Cardiac fibroblast (primary cell): ENCODE results near the genes METTL21C, BIVM and ARGLU1.

DNA sequence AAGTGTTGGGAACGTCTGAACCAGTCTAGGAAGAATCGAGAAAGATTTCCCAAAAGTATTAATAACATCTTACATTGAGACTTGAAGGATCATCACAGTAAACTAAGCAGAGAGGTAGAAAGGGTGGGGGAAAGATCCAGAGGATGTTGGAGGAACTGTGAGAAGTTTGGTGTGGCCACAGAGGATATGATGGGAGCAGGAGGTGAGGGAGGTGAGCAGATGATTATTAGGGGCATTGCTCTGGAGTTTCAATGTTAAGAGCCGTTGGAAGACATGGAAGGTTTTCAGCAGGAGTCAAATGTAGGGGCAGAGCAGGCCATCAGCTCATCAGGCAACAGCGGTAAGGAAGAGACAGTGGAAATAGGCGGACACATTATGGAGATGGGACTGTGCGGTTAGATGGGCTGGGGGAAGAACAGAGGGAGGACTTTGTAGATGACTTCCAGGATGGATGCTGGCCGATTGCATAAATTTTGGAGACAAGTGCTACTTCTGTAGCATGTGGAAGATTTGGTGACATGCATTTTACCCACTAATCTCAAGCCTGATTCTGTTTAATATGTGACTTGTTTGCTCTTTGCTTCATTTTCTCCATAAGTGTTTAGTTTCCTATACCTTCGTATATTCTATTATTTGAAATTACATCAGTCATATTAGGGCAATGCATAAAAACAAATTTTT lies 24.7 kb downstream of the TPP2 start:
- RRBS = no CpG with 5 or more reads among the region's 8 CpGs

GRCh38 chr13:102694925-102695309 lies at the start of gene METTL21C:
TSS of gene METTL21C (minus strand) at chr13:102695044.
- RRBS = no CpG with 5 or more reads among the region's 7 CpGs

- RRBS = 2% methylated on average over 26 of the region's 69 CpGs
These were observed at the start of gene BIVM for GRCh38 chr13:102798851-102799581. TSS of gene BIVM (plus strand) at chr13:102799119.

- RRBS = no CpG with 5 or more reads among the region's 9 CpGs
These were observed 457.6 kb upstream of the SLC10A2 start for GRCh38 chr13:103523741-103524258.

- RRBS = no CpG with 5 or more reads among the region's 2 CpGs
These were observed 664.8 kb upstream of the SLC10A2 start for GRCh38 chr13:103731076-103731350.

DNA sequence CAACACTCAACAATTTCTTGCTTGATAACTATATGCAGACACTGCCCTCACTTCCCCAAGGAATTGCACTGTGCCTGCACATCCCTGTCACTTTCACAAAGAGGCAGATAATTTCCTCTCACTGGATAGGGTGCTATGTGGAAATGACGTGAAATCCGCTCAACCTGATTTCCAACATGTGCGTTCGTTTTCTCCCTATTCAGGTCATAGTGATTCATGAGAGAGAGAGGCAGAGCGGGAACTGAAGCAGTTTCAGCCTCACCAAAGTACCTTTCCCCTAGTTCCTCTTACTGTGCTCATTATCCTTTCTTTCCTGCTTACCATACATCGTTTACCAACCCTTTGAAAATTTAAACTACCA lies 326.5 kb upstream of the DAOA start:
- RRBS = no CpG with 5 or more reads among the region's 6 CpGs

- RRBS = no CpG with 5 or more reads among the region's 3 CpGs
These were observed 348.3 kb downstream of the DAOA start for GRCh38 chr13:105814208-105814532.

DNA sequence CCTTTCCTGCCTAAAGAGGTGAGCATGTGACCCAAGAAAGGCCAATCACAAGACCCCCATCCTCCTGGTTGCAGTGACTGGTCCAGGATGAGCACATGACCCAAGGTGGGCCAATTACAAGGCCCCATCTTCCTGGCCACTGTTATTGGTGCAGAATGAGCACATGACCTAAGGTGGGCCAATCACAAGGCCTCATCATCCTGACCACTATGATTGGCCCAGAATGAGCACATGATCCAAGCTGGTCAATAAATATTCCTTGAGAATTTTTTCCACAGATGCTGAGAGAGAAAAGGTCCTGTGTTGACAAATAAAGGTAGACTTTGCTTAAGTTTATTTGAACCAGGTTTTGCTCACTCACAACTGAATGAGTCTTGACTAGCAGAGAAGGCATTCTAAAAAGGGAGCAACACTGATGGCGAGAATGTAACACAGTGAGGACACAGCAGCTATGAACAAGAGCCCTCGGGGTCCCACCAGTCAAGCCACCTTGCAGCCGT lies 350.6 kb downstream of the EFNB2 start:
- RRBS = no CpG with 5 or more reads among the region's 3 CpGs

DNA sequence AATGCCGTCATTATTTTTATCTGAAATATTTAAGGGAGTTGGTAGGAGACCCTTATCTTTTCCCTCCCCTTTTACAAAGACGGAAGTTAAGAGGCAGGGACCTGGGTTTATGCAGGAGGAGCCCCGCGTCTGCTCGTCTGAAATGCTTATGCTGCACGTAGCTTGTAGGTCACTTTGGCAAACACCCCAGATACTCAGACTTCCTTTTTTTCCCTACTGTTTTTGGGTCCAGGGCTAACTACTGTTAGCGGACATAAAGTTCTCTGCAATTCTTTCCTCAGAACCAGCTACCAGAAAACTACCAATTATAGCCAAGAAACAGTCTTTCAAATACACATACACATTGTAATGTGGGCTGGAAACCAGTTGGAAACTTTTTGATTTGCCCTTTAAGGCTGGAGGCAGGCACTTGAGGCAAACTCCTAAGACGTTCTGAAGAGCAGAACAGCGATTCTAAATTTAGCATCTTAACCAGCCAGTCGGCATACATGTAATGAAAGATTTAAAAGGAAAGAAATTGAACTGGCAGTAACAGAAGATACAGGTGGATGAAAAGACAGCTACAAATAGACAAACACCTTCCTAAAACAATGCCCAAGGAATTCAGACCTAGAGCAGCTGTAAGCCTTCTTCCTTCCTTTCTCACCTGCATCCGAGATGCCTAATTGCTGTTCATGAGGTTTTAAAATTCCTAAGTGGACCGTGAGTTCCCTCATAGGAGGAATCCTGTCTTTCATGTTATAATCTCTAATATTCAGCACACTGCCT lies 50.6 kb downstream of the EFNB2 start:
- RRBS = no CpG with 5 or more reads among the region's 12 CpGs

- RRBS = under 1% methylated on average over 38 of the region's 49 CpGs
These were observed 605 bp downstream of the EFNB2 start for GRCh38 chr13:106534864-106535249.

DNA sequence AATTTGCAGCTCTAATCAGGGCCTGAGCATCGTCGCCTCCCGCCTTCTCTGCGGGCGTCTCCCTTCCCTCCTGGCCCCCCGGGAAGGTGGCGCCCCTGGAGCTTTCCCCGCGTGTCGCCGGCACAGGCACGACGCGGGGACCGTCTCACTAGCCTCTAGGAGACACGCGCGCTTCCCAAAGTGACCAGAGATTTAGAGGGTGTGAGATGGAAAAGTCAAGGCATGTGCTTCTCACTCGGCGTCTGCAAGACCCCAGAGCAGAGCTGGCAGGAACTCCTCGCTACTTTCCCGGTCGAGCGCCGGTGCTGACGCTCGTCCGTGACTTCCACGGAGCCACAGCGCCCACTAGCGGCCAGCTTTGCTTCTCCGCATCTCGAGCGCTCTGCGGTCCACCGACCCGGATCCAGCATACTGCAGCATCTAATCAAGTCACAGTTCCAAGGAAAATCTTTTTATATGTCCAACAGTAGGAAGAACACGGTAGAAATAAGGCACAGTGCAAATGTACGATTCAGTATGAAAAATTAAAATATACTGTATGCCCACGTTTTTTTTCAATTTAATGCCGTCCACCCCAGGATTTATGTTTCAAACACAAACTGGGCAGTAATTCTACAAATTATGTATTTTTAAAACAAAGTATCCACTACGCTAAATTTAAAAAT lies 947 bp upstream of the EFNB2 start:
- RRBS = 2% methylated on average over 20 of the region's 42 CpGs

GRCh38 chr13:106561631-106562349 lies 6.1 kb downstream of the ARGLU1 start:
- RRBS = no CpG with 5 or more reads among the region's 5 CpGs

- RRBS = 1% methylated on average over 54 of the region's 126 CpGs
These were observed at the start of gene ARGLU1 for GRCh38 chr13:106566967-106568194. TSS of gene ARGLU1 (minus strand) at chr13:106568137.

- RRBS = no CpG with 5 or more reads among the region's 10 CpGs
These were observed 16.3 kb upstream of the NALF1 start for GRCh38 chr13:107883433-107884177.

DNA sequence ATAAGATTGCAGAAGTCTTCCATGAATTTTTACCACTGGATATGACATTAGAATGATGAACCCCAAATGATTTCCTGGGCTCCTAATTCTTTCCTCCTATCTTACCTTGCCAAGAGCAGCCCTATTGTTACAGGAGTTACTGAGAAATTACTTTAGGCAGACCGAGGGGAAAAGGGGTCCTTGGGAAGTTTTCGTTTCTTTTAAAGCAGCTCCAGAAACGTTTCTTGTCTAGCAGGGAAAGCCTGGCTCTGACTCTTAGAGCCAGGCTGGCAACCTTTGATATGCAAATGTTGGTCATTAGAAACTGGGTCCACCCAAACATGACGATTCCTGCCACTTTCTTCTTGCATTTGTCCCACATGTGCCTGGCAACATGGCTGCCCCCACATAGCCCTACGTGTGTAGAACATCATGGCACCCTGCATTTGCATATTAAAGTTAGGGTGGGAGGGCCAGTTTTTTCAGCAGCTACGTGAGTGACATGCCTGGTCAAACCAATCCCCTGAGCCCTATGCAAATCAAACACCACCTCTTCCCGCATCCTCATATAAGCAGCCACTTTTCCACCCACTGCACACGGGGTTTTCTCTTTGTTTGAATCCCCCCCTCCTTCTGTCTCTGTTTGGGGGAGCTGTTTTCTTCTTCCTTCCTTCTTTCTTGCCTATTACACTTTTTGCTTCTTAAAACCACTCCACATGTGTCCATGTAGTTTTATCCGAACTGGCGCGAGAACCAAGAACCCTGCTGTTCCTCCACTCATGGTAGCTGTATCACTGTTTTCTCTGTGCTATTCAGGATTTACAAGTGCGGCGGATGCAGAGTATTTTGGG lies 95.0 kb downstream of the LIG4 start:
- RRBS = no CpG with 5 or more reads among the region's 13 CpGs

DNA sequence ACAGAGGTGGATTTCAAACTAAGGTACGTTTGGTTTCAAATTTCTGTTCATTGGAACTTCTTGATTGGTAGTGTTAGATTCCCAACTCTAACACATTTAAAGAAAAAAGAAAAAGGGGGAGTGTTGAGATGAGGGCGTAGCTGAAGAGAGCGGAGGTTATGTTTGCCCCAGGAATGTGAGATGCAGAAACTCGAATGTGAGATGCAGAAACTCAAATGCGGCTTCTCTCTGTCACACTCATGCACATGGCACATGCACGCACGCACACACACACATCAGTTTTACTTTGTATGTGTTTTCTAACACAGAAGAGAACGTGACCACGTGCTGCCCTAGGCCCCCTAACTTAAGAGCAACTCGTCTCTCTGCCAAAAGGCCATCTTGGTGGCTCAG lies 287.4 kb downstream of the MYO16 start:
- RRBS = no CpG with 5 or more reads among the region's 10 CpGs

GRCh38 chr13:108980212-108980715 lies 350.9 kb downstream of the MYO16 start:
- RRBS = no CpG with 5 or more reads among the region's 5 CpGs

DNA sequence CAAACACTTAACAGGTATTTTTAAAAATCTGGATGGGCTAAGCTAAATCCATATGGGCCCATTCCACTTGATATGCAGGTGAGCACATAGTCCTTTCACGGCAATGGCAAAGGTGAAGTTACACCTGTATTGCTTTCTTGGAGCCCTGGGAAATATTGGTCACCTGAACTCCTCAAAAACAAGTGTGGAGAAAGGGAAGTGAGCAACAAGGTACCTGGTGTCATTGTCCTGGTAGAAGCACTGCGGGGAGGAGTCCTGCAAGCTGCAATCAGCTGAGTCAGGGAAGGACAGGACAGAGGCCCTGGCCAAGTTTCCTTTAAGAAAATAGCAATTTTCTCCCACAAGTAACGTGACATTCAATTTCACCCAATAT lies 389.2 kb downstream of the IRS2 start:
- RRBS = no CpG with 5 or more reads among the region's 3 CpGs

DNA sequence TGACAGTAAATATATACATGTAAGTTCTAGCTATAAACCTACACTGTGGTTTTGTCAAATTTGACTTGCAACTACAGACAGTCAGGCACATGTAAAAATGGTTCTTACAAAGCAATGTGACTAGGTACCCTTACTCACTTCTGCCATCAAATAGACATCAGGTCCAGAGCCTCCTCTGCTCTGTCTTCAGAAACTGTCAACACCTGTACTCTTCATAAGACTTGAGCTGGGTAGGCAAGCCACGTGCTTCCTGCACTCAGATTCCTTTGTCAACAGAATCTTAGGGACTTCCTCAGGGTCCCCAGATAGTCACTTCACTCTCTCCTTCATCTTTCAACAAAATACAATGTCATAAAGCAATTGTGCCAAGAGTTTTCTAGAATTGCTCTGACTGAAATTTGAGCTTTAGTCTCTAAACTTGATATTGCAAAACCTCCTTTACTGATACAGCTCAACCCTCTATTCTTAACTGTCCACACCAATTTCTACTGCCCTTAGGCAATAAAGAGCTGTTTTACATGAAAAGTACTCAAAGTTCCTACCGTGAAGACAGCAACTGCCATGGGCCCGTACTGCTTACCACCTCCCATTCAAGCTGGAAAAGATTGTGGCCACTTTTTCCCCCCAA lies 179.9 kb downstream of the IRS2 start:
- RRBS = no CpG with 5 or more reads among the region's 3 CpGs

- RRBS = no CpG with 5 or more reads among the region's 8 CpGs
These were observed 16.4 kb downstream of the IRS2 start for GRCh38 chr13:109769858-109770484.